Endometrial microvascular endothelial cells (primary cell): ENCODE results near the genes PNPO, HOXB3 and HOXB13.

- RAMPAGE, long total RNA: no peak
Measured at GRCh38 chr17:47896983-47898160, 1.3 kb downstream of the SP2 start.

DNA sequence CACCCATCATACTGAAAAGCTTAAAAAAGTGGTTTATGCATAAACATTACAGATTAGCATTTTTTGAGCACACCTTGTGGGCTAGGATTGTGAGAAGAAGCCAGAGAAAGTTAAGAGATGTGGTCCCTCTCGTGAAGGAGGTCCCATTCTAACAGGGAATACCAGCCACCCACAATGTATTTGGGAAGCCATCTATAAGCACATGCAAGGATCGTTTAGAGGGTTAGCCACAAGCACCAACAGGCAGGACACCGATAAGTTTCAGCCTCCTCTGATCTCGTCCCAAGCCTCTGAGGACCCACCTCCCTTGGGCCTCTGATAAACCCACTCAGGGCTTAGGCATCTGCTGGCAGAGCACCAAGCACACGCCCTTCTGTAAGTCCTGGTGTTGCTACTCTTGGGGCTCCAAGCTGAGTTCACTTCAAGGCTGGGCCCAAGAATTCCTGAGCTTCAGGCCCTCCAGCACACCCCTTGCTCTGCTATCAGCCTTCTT lies 5.5 kb upstream of the PNPO start:
- RAMPAGE, long total RNA: no peak

DNA sequence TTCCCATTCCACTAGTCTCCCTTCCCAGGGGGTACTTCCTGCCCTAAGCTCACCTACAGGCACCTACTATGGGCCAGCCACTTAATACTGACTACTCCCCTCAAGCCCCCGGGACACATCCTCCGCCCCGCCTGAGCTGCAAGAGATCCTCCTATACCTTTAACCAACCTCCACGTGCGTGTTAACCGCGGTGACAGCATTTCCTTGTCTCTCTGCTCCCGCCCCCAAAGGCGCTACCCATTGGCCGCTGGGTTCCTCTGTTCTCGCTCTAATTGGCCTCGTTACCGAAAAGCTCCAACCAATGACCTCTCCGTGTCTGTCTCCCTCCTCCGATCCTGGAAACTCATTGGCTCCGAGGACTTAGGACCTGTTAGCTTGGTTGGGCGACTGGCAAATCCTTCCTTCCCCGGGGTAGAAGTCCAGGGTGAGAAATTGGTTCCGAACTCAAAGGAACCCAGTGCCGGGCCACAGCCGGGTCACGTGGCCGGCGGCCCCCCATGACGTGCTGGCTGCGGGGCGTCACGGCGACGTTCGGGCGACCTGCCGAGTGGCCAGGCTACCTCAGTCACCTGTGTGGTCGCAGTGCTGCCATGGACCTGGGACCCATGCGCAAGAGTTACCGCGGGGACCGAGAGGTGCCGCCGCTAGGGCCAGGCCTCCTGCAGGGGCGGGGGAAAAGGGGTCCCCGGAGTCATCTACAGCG lies at the start of gene PNPO:
Gene PNPO, plus strand, starts transcription at position 393 of the 703 bp plus-strand sequence.
- RAMPAGE, long total RNA: start-site peak on the plus strand centred at position 449 of the sequence, 173 bp wide, 62 and 96 reads in 2 replicates

- RAMPAGE, long total RNA: no peak
Measured at GRCh38 chr17:47941882-47942316, 528 bp downstream of the PNPO start.

DNA sequence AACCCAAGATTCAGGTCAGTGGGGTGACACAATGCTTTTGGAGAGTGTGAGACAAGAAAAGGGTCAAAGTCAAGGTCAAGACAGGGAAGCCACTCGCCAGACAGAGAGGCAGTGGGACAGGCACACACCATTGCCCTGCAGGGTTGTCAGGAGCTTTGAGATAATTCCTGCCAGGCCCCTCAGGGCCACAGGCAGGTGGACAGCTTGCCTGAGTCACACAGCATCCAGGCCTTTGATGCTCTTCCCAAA lies 4.0 kb downstream of the PRR15L start:
- RAMPAGE, long total RNA: no peak

DNA sequence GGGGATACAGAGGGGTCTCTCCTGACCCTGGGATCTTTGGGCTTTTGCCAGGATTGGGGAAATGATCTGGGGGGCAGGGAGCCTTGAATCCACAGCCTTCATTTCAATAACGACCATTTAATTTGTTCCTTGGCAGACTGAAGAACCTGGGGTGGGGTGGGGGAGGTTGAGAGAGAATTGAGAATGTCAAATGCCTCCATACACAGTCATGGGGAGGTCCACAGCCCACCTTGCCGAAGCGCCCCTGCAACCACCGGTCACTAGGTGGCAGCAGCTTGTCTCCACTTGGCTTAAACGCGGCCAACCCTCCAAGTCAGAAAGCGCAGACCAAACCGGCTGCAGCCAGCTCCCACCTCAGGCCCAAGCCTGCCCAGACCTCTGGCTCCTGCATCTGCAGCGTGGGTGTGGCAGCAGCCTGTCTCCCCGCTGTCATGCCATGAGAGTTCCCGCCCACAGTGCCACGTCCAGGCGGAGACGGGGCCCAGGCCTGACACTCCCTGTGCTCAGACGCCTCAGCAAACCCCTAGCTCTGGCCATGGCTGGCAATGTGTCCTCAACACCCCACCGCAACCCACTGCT lies 11.2 kb downstream of the COPZ2 start:
- RAMPAGE, long total RNA: no peak

- RAMPAGE, long total RNA: no peak
Measured at GRCh38 chr17:48046677-48047485, 1.3 kb upstream of the NFE2L1 start.

- RAMPAGE, long total RNA: no peak
Measured at GRCh38 chr17:48100530-48100922, 752 bp downstream of the CBX1 start.

DNA sequence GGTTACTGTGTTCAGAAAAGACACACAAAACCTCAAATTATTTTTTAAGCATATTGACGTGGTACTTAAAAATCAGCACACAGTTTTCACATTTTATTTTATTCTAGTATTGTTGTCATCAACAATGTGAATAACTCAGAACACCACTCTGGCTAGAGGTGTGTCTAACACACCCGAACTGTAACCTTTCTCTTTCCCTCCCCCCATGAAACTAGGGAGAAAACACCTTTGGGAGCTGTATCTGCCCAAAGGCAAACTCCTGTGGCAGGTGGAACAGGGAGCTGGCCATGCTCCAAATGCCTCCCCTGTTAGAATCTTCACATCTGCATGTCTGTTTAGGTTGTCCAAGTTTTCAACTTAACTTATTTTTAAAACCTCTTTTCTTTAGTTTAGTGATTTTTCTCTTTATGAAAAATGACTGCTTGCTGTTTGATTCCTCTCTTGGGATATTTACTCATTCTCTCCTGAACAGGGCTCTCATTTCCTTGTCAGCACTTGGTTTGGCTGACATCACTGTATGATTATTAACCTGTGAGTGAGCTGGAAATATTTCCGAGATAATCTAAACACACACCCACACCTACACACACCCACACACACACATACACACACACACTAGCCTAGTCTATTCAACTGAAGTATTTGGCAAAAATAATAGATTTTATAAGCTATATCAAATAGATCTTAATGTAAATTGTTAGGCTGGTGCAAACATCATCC lies 158.1 kb downstream of the SNX11 start:
- RAMPAGE, long total RNA: no peak

GRCh38 chr17:48413637-48413964 lies 16.4 kb downstream of the SKAP1 start:
- RAMPAGE, long total RNA: no peak

GRCh38 chr17:48492481-48493195 lies 38.2 kb downstream of the HOXB1 start:
- RAMPAGE, long total RNA: no peak

GRCh38 chr17:48546911-48547628 lies 2.2 kb upstream of the HOXB2 start:
- RAMPAGE, long total RNA: no peak

DNA sequence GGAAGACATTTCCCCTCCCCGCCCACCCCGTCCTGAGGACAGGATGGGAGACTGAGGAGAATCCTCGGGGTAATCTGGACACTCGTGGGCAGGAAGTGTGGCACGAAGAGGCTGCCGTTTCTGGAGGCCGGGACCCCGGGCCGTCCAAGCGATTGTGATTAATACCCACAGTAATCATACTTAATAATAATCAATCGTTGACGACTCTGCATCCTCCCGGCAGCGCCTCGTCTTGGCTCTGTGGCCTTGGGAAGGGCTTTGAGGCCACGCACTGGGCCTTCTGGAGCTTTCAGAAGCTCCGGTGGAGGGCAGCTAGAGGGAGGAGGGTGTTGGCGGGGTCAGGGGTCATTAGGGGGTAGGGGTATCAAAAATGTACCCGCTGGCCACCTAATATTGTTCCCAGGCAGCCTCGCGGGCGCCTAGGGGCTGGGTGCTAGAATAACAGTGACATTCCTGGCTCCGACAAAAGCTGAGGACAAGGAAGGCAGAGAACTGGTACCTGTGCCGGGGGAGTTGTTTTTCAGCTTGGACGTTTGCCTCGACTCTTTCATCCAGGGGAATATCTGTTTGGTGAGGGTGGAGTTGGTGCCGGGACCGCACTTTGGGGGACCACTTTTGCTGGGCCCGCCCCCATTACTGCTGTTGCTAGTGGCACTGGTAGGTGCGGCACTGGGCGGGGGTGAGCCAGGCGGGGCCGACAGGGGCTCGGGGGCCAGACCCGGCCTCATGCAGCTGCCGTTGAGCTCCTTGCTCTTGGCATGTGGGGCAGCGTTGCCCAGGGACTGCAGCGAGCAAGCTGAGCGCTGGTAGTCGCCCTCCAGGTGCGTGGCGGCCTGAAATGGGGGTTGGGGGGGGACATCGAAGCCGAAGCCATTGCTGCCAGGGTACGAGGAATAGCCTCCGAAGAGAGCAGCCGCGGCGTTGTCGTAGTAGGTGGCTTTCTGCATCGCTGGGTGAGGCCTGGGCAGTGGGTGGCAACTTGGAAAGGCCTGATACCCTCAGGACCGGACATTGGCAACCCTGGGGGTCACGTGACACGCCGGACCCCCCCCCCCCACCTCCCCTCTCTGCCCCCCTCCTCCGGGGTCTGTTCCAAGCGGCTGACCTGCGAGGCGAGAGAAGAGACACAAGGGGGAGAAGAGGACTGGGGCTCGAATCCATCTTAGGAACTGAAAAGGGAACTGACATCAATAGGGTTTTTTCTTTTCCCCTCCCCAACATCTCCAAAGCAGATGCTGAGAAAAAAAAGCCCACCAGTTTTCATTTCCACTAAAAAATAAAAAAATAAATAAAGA lies 7.1 kb upstream of the HOXB2 start:
- RAMPAGE, long total RNA: no peak

DNA sequence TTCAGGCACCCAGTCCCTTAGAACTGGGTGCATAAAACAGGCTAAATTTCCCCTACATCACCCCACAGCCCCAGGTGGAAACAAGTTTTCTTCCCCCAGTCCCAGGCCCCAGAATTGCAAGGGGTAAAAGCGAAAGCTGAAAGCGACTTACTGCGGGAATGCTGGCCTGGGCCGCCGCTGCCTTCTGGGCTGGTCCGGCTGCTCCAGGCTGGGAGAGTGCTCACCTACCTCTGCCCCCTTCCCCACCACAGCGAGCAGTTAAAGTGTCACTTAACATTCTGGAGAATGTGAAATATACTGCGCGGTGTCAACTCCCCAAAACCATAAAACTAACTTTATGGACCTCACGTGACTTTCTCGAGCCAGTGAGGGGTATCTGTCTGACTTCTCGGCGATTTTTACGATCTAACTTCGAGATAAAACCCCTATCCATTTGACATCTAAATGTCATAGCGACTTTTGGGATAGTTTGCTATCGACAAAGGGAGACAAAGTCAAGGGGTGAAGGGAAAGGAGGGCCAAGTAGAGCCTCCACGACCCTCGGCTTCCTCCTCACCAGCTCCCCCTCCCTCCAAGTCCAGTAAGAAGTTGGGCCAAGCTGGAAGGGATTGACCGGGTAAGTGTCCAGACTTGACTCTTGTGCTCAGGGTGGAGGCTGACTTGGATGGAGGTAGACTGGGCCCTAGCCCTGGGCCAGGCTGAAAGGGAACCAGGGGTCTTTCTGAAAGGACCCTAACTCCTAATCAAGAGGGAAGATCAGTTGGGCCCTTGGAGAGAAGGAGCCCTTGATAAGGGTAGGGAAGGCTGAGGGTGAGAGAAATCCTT lies at the start of gene HOXB3:
Gene HOXB3, minus strand, starts transcription at position 268 of the 825 bp plus-strand sequence.
- RAMPAGE, long total RNA: no peak

DNA sequence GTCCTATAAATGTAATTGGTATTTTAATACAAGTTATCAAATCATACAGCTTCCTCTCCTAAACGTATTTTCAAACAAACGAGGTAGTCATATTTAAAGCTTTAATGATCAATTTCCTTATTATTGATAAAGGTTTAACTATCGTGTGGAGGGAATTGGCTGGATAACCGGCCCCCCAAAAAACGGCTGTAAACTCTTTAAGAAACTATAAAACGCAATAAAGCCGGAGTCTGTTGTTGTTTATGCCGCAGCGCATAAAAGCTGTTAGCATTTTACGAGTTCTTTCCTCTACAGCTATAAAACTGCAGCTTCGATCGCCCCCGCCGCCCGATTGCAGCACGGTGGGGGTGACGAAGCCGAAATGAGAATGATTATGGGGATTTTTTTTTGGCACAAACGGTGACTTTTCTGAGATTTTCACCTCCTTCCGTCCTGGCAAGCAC lies 582 bp upstream of the HOXB8 start:
- RAMPAGE, long total RNA: no peak

DNA sequence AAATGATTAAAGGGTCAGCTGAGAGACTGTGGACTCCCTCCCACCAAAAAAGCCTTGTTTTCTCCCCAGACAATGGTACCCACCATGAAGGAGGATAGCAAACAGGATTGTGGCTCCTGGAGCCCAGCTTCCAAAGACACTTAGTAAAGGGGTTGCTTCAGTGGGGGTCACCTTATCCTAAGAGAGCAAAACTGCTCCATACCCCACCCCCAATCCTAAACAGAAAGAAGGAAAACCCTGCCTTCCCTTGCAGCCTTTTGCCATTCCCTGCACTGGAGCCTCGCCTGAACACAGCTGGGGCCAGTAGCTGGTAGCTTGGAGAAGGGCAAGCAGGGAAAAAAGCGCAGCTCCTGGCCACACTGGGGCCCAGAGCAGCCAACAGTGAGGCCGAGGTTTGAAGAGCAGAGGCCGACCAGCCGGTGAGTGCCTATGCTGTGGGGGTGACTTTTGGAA lies 3.1 kb upstream of the HOXB9 start:
- RAMPAGE, long total RNA: no peak

- RAMPAGE, long total RNA: no peak
Measured at GRCh38 chr17:48647092-48647817, 21.1 kb upstream of the HOXB9 start.

GRCh38 chr17:48728584-48729342 lies at the start of gene HOXB13:
HOXB13 (minus strand) TSS chr17:48728750.
- RAMPAGE, long total RNA: no peak

DNA sequence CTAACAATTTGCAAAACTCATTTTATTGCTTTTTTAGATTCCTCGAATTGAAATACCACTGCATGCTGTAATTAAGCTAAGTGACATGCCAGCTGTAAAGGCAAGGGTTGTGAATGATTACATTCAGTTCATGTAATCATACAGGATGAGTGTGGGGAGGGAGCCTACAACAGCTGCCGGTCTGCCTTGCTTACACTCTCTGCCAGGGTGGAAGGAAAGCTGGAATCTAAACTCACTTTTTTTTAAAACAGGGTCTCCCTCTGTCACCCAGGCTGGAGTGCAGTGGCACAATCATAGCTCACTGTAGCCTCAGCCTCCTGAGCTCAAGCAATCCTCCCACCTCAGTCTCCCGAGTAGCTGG lies 29.2 kb upstream of the HOXB13 start:
- RAMPAGE, long total RNA: no peak

DNA sequence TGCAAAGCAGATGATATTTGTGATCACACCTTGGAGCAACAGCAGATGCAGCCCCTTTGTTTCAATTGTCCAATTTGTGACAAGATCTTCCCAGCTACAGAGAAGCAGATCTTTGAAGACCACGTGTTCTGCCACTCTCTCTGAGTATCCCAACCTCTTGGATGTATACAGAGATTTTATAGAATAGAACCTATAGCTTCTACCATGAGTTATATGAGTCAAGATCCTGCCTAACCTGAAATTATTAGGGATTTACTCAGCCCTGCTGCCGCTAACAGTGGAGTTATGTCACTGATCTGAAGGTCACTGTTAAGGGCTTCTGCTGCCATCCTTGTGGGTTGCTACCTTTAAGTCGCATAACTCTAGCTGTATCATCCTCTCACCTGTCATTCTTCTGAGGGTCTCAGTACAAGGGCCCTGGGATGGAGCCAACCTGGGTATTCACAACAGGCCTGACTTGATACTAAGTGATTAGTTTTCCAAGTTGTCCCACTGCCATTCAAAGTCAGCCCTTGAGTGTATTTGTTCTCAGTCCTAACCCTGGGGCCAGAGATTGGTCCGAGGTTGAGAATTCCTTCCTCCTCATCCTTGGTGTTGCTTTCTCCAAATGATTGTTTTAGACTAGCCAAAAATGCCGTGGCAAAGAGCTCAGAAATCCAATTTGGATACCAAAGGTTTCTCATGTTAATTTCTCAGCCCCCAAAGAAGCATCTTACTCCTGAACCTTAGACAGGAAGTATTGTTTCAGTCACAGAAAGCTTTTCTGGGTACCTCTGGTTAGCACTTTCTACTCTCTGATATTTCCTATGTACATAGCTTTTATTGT lies 29.5 kb upstream of the ATP5MC1 start:
- RAMPAGE, long total RNA: no peak